ENCODE results near the gene RBM11.

DNA sequence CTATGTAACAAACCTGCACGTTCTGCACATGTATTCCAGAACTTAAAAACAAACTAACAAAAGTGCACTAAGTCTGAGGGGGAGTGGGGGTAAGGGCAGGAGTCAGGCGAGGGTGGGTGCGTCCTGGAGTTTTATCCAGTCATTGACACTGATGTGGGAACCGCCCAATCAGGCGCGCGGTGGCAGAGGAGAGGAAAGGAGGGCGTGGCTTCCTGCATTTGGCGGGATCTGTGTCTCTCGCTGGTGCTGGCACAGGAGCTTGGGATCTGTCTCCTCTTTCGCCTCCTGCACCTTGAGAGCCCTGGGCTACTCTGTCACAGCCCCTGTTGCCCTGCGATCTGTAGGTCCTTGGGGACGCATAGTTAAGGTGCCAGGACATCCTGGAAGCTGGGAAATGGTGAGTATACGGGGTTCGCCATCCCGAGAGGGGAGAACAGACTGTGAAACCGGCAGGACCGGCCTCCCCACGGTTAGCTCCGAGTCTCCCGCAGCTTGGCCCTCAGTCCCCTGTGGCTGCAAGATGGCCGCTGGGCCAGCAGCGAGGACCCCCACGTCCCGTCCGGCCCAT lies 4203.1 kb upstream of the TPTE start:
- PRO-cap: no peak

- PRO-cap: no peak
Measured at GRCh38 chr21:6498569-6499047, 4022.8 kb upstream of the TPTE start.

DNA sequence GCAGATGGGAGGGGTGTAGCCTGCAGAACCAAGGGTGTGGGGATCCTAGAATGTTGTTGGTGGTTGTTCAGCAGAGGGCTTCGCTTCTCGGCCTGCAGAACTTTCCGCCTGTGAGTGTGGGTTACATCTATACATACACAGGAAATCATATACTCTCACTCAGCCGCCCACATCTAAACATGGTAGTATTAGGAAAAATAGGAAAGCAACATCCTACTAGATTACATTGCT lies 3668.6 kb upstream of the TPTE start:
- PRO-cap: no peak

GRCh38 chr21:8991937-8992922 lies 1529.2 kb upstream of the TPTE start:
- PRO-cap: no peak

DNA sequence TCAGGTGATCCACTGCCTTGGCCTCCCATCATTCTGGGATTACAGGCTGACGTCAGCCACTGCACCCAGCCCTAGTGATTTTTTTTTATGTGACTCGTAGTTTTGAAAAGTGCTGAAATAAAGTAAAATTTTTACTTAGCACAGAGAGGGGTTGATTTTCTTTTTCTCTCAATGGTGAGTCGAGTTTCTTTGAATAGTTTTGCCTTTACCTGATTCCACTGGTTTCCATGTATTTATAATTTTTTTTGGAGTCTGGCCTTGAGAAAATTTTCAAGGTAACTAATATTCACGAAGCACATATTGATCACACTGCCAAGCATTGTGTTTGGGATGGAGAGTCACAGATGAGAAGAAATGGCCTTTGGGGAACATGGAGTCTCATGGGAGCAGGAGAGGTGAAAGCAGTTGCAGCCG lies 799.4 kb upstream of the TPTE start:
- PRO-cap: unidirectional peak, plus-strand start at position 138 of the sequence

DNA sequence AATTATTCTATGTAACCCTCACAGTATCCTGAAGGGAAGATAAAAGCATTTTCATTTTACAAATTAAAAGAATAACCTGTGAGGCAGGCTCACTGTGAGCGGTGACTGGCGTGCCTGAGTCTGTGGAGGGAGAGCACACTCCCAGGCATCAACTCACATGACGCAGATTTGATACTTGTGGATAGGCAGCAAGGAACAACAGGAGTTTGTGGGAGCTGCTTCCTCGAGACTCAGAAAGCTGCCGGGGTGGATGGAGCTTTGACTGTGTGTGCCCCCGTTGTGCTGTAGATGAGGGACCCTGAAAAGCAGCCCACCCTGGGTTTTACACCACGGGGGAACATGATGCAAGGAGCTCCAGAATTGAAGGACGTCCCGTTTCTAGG lies 764.3 kb upstream of the TPTE start:
- PRO-cap: no peak

DNA sequence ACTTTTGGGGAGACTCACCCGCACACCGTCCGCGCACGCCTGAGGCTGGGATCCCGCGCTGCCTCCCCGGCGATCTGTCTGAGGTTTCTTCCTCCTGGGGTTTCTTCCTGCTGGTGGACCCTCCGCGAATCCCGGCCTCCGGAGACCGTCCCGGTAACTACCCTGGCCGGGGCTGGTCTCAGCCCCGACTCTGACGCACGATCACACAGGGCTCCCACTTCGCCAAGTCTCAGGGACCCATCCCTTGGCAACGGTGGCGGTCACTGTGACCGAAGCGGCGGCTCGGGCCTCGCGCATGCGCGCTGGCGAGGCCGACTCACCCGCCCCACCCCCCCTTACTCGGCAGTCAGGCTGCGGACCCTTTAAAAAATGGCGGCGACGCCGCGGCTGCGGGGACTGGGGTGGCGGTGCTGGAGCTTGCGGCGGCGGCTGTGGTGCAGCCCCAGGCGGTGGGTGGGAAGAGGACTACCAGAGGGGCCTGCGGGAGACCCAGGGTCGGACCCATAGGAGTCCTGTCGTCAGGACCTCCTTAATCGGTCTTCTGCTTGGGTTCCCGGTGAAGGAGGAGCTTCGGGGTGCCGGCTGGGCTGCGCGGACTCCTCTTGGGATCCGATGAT lies 402.1 kb upstream of the TPTE start:
- PRO-cap: no peak

- PRO-cap: unidirectional peak, plus-strand start at chr21:14216189; unidirectional peak, plus-strand start at chr21:14216430; unidirectional peak, minus-strand start at chr21:14216479
Measured at GRCh38 chr21:14215787-14216608, at the start of gene RBM11. Gene RBM11 (plus strand): TSS chr21:14216157.

DNA sequence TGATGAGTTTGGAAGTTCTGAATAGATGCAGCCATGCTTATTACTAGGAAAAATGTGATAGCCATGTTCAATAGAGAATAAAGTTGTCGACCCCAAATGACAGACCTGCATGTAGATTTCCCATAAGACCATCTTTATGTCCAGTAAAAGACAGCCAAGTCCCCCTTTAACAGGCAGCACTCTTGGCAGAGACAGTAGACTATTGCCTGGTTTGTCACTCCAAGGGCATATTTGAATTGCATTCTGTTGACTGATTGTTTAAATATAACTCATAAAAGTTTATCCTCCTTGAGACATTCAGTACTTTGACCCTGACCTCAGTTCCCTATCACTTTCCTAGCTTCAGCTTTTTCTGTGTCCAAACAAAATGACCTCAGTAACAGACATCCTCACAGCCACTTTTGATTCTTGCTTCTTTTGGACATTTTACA lies 51.0 kb downstream of the RBM11 start:
- PRO-cap: no peak

- PRO-cap: no peak
Measured at GRCh38 chr21:14982819-14983665, 81.8 kb downstream of the NRIP1 start.

DNA sequence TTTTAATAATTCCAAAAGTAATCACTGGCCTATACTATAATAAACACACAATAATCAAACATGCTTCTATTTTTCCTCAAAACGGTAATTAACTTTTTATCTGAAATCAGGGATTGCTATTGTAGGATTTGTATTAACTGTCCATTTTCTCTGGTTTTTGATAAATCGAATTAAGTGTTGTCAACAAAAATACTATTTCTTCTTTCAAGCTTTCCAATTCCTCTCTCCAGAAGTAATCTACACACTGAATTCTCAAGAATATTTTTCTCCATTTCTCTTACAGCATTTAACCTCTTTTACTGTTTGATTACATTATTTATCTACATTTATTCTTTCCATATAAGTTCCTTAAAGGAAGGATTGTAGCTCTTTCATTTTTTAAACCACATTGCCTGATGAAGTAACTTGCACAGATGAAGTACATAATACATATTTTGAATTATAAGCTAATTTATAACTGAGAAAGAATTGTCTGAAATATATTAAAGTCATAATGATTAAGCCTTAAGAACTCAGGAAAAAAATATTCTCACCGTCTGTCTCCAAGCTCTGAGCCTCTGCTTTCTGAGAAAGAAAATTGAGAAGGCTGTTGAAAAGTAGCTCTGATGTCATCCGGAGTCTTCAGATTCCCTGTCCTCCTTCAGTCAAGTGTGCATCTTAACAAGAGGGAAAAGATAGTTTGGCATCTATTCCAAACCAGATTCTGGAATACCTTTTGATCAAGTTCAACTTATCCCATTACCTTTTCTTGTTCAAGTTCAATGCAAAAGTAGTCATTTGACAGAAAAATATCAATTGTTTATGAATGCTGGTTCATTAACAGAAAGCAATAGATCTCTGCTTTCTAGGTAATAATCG lies 50.8 kb downstream of the NRIP1 start:
- PRO-cap: no peak

- PRO-cap: no peak
Measured at GRCh38 chr21:15051509-15052437, 13.0 kb downstream of the NRIP1 start.

DNA sequence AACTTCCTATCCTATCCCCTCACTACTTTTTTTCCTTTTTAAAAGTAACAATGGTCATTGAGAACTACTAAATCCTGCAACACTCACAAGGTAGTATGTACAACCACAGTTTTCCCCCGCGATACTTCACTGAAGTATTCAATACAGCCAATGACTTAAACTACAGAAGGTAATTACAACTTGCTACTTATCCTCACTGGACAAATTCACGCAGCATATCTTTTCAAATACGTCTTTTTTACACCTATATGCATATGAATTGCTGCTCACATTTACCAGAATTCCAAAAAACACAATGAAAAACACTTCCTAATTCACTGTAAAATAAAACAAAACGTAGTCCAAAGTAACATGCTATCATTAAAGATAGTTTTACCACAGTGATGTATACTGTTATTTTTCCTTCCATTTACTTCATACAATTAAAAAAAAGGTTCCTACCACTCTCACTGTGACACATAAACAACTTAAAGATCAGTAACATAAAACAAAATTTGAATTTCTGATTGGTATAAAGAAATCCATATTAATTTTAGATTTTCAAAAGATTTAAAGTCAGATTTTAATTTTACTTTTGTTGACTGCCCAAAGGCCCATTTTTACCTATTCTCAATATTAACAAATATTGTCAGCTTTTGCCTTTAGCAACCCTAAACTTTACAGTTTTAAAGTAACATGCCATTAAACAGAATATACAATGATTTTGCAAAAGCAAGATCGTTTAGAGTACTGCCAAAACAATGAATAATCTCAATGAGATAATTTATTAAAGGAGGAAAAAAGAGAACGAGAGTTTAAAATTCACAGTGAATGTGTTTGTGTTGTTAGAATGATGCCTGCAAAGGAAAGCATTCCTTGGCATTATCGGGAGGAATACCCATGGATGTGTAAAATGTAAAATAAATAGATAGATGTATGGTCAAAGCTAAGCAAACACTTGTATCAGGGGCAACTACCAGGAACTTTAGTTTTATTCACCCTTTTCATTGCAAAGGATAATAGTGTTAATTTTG lies 12.1 kb downstream of the NRIP1 start:
- PRO-cap: no peak

GRCh38 chr21:15054156-15055118 lies 10.4 kb downstream of the NRIP1 start:
- PRO-cap: unidirectional peak, minus-strand start at chr21:15054273

DNA sequence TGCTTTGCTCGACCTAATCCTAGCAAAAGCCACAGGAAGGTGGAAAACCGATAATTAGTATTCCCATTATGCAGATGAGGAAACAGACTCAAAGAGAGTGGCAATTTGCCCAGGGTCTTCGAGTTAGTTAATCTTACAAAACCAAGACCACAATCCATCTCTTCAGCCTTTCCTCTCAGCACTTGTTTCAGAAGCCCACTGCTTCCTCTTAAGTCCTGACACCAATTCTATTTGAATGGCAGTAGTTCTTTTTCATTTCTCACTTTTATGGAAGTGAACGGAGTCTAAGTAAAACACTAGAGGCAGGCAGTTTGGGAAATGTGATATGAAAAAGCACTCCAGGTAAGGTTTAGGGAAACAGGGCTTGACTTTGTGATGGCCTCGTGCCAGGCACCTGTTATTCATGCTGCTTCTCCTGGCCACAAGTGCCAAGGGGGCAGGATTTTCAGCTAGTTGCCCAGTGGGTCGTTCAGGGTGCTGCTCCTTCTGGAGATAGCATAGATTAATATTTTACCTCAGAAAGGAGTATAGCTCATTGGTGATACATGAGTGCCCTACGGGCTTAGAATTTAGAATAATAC lies 76.6 kb upstream of the NRIP1 start:
- PRO-cap: no peak

DNA sequence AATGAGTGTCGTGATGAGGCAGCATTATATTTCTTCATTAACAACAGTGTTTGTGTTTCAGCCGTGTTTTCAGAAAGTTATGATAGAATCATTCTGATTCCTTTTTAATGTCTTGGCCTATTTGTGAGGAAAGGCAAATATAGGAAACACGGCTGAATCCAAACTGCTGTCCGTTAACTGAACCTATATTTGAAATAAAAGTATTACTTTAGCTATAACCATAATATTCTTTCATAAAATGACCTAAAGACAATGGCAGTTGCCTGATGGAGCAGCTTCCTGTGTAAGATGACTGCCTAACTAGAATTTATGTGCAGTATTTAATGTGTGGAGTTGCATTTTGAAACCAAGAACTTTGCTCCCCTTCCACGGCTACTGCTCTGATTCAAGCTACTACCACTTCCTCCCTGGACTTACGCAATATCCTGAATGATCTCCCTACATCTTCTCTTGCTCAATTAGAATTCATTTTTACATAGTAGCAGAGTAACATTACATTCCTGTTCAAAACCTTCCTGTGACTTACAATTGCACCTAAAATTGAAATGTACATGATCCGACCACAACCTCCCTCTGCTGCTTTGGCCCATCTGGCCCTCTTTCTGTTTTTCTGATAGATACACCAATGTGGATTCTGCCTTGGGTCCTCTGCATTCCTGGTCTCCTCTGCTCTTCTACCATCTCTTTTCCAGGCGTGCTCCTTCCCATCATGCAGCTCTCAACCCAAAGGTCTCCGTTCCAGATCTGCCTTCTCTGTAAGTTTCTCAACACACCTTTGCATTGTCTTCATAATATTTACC lies 47.6 kb upstream of the USP25 start:
- PRO-cap: no peak

DNA sequence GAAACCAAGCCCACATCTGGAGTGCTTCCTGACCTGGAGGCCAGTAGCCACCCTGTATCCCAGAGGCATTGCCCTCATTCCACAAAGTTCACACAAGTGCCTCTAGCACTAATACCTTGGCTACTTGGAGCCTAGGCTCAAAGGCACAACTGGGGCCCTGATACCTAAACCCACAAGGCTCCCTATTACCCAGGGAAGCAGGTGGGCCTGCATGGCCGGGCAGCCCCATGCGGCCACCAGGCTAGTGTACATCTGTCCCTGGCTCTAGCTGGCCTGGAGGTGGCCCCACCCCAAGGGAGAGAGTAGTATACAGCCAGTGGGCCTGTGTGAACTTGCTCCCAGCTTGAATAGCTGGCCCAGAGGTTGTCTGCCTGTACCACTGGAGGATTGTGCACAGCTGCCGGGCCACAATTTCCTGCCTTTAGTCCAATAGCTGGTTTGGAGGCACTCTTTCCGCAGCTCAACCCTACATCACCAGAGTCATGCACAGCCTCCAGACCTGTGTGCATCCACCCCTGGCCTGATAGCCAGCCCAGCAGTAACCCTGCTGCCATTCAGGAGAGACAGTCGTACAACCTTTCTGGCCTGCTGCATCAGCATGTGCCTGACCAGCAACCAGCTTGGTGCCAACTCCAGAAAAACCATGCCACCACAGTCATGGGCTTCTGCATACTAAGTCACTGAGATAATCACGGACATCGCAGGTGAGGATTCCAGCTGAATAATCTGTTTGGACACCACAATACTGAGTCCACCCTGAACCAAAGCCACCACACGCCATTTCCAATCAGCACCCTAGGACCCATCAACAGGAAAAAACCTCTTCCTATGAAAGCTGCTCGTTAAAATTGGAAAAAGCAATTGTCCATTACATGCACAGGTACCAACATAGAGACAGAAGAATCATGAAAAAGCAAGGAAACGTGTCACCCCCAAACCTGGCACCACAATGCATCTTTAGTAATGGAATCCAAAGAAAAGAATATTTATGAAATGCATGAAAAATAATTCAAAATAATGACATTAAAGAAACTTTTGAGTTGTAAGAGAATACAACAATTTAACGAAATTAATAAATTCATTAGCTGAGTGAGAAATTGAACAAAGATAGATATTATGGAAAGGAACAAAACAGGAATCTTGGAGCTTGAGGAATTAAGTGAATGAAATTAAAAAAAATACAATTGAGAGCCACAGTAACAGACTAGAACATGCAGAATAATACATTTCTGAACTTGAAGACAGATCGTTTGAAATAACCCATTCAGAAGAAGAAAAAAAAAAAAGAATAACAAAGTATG lies 52.6 kb downstream of the USP25 start:
- PRO-cap: no peak

DNA sequence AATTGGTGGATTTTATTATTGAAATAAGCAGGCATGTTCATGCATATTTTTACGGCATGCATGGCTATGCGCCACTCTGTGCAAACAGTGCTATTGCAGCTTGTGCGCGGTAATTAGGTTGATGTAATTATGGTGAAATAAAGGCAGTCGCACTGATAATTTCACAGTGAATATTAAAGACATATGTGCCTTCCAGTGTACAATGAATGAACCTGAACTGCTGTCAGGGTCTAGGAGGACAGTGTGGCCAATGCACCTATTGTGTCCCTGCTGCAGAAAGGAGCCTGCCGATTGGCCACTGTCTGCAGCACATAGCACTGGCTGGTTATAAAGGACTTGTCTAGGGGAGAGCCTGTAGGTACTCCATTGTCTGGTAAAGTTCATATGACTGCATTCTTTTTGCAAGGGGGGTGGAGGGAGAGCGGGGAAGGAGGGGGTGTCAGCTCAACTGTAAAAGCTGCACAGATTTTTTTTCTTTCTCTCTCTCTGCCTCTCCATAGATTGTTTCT lies 340.5 kb downstream of the USP25 start:
- PRO-cap: no peak

- PRO-cap: no peak
Measured at GRCh38 chr21:16180723-16181644, 451.2 kb downstream of the USP25 start.

DNA sequence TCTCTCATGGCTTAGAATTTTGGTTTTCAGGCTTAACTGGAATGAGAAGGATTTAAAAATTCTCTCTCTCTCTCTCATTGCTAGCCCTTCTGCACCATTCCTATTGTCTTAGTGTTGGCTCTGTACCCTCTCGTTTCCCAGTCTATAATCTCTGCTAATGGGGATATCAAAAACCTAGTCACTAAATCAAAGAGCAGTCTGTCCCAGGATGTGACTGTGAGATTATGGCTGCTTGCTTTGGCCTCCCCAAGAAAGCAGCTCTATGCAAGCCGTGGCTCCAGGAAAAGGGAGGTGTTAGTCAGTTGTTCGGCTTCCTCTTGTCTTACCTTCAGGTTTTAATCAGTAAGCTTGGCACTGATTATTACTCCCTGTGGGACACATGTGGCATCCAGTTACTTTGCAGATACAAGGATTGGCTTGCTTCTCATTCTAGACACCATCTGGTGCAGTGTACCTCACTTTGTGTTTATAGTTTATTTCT lies 468.8 kb downstream of the USP25 start:
- PRO-cap: no peak

All from pulmonary lymph node (tissue), 1 donor.